Measurements from ENCODE around the gene MAP3K2.

GRCh38 chr2:121565544-121565761, 83.8 kb downstream of the CLASP1 start:
- PRO-cap = no peak

DNA sequence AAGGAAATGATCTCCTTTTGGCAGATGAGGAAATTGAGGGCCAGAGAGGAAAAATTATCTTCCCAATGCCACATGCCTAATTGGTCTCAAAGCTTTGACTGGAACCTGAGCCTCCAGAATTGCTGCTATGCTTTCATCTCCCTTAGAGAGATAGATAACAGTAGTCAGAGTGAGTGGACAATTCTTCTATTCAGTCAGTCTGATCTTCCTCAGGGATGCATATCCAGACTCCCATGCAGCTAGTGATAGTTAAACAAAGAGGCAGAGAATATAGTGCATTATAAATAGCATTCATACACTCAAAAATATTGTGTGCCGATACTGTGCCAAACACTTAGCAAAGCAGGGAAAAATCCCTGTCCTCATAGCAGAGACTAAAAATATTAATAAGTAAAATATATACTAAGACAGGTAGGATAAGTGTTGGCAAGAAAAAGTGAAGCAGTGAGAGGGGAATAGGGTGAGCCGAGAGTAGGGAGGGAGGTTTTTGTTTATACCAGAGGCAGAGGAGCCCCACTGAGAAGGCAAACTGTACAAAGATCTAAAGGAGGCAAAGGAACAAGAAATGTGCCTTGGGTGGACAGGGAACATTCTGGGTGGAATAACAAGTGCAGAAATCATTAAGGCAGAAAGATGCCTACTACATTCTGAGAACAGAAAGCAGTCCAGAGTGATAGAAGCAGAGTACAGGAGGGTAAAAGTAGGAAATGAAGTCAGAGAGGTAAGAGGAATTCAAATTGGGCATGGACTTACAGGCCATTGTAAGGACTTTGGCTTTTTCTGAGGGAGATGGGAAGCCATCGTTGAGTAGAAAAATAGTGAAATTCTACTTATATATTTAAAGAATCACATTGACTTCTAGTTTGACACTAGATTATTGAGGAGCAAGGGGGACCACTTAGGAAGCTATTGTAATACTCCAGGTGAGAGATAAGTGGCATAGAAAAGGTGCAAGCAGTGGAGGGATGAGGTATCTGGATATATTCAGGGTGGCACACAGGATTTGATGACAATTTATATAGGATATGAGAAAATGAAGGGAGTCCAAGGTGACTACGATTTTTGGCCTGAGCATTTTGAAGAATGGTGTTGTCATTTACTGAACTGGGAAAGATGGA, 4.2 kb upstream of the CLASP1 start:
- PRO-cap = no peak

GRCh38 chr2:121831983-121832318, 76.5 kb downstream of the TSN start:
- PRO-cap = no peak

DNA sequence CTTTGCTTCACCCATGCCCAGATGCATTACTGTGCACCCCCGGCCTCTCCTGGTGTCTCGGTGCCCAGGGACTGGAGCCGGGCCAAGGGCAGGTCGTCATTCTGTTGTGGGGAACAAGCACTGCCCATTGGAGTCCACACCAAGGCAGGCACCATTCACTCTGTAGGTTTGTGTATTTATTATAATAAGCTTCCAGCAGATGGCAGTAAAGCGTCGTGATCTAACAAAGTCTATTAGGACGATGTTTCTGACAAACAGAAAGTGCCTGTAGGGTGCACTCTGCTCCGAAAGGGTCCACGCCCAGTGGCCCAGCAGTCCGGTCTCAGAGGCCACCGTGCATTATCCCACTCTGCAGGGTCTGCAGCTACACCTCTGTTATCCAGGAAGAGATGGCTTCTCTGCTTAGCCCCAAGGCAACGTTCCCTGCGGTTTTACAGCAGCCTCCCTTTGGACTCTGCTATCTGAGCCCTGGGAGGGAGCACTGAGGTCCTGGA, 219.6 kb downstream of the TSN start:
- PRO-cap = no peak

DNA sequence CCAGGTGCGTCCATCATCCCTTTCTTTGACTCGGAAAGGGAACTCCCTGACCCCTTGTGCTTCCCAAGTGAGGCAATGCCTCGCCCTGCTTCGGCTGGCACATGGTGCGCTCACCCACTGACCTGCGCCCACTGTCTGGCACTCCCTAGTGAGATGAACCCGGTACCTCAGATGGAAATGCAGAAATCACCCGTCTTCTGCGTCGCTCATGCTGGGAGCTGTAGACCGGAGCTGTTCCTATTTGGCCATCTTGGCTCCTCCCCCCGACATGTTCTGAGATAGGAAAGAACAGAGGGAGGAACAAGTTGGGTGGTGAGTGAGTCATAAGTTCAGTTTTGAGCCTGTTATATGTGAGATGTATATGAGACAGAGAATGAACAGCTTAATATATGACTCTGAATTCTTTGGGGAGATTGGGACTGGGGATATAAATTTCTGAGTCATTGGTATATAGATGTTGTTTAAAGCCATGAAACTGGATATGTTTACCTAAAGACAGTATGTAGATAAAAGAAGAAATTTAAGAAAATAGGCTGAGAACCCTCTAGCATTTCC, 596.7 kb downstream of the TSN start:
- PRO-cap = no peak

DNA sequence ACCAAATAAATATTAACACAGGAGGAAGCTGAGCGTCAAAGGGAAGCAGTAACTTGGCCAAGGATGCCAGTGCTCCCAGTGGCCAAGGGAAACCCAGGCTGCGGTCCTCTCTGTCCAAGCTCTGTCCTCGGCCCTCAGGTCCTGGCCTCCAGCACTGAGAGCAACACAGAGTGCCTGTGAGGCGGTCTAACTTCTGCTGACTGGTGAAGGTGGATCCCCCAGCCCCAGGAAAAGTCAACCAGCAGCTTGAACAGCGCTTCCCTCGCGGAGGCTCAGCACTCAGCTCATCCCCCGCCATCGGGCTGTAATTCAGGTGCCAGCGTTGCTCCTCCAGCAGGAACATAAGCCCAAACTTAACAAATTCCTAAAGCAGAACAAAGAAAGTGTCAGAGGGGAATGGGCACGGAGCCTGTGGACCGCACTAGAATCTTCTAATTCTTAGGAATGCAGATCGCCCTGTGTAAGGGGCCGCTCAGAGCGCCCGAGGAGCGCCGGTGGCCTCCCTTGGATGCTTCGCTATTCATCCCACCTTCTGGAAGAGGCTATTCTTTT, 905.4 kb downstream of the TSN start:
- PRO-cap = no peak

DNA sequence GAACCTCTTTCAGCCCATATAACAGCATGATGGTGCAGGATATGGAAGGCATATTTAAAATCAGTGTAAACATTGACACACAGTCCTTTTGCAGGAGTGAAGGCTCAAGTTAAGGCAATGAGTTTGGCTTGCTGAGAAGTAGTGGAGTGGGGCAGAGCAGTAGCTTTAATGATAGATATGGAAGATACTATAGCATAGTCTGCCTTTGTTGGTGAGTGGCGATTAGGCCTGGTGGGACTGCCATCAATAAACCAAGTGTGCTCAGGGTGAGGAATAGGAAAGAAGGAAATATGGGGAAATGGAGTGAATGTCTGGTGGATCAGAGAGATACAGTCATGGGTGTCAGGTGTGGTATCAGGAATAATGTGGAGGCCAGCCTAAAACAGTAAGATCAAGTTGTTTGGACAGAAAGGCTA, 365.6 kb upstream of the CNTNAP5 start:
- PRO-cap = no peak

- PRO-cap = no peak
Measured at GRCh38 chr2:125149207-125149682, 1124.2 kb downstream of the CNTNAP5 start.

- PRO-cap = no peak
Measured at GRCh38 chr2:125664859-125665527, 991.0 kb upstream of the GYPC start.

DNA sequence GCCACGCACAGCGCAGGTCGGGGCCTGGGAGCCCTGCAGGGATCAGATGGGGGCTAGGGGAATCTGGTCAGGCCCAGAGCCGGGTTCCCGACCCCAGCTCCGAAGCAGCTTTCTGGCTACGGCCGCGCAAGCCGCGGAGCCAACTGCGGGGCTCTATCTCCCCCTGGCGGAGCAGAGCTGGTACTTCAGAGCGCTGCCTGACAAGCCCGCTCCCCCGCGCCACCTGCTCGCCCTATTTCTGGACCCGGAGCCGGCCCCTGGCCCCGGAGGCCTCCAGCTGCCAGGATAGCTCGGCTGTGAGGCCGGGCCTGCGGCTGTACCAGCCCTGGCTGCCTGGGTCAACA, 73.3 kb downstream of the TEX51 start:
- PRO-cap = unidirectional peak, minus-strand start at position 114 of the sequence

DNA sequence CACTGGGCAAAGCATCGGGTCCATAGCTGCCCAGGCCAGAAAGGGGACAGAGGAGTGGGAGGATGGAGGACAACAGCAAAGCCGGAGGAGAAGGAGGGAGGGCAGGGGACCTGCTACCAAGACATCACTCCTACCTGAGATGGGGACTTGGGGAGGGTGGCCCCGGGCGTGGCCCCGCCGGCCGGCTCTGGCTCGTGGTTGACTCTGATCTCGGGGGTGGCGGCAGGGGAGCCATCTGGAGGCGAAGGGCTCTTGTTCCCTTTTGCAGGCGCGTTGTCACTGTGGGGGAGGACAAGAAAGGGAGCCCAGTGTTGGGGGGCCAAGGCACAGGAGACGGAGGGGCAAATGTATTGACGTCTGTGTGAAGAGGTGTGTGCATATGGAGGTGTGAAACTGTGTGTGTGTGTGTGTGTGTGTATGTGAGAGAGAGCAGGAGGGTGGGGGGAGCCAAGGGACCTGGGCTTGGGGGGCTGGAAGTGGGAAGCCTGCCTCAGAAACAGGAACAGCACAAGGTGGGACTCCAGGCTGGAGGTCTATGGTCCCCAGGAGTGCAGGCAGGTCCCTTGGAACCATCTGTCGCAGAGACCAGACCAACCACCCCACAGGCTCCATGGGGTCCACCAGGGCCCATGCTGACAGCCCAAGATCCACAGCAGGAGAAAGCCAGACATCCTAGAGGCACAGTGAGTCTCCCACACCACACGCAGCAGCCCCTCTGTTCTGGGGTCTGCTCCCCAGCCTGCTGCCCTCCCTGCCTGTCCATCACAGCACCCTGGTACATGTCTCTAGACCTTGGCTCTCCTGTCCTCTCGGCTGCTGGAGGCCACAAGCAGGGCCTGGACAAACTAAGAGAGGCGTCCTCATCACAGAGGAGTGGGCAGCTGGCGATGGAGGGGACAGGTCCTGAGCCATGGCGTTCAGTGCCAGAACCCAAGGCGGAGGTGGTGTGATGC, 47.8 kb downstream of the BIN1 start:
- PRO-cap = no peak

DNA sequence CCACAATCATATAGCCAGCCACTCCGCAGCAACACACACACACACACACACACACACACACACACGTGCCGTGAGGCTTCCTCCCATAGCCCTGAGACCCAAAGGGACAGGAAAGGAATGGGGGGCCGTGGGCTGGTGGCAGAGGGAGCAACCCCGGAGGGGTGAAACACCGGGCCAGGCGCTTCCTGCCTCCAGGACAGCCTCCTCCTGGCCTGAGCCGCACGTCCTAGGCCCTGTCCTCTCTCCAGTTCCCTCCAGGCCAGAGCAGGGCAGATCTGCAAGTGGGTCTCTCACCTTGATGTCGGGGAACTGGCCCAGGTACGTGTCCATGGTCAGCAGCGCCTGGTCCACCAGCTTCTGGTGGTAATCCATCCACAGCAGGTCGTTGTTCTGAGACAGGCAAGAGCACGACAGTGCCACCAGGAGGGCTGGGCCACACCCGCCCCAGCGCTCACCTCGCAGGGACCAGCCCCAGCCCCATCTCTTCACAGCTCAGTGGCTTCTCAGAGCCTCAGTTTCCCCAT, 37.2 kb downstream of the BIN1 start:
- PRO-cap = no peak

DNA sequence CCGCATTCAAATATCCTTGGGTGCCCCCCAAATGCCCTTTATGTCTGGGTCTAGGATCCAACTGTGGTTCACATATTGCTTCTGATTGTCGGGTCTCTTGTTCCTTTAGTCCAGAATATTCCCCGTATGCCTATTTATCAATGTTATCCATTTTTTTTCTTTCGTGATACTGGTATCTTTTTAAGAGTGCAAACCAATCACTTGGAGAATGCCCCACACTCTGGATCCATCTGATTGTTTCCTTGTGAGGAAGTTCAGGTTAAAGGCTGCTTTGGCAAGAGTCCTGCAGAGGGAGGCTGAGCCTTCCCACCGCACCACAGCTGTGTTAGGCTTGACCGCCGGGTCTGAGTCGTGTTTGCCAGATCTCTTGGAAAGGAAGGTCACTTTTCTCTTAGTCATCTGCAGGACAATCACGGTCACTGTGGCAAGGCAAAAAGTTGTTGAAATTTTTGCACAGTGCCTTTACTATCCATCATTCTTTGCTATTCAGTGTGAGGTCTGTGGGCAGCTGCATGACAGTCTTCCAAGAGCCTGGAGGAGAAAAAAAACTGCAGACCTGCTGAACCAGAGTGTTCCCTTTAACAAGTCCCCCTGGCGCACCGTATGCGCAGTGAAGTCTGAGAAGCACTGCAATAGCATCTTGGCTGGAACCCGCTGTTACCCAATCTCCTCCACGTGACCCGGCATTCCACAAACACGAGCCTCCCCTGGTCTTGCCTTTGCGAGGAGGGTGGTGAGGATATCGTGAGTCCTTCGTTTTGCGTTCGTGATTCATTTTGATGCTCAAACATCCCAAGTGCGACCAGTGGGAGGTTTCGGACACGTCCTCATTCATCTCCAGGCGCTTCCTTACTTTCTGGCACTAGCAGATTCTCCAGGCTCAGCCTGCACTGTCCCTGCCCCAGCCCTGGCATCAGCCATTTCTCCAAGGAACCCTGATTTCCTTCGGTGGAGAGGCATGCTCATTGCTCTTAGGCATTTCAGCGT, 23.1 kb downstream of the BIN1 start:
- PRO-cap = no peak

DNA sequence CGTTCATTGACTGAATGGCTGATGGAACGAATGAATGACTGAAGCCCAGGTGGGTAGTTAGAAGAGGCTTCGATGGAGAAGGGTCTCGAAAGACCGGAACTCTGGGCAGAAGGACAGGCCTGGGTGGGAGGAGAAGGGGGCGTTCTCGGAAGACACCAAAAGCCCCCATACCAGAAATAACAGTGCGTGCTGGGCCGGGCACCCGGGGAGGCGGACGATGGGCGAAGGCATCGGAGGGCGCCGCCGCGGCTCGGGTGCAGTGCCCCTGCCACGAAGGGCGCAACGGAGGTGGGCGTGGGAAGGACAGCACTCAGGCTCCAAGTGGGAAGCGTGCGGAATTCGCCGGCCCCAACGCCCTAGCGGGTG, 1.5 kb downstream of the CYP27C1 start:
- PRO-cap = no peak

DNA sequence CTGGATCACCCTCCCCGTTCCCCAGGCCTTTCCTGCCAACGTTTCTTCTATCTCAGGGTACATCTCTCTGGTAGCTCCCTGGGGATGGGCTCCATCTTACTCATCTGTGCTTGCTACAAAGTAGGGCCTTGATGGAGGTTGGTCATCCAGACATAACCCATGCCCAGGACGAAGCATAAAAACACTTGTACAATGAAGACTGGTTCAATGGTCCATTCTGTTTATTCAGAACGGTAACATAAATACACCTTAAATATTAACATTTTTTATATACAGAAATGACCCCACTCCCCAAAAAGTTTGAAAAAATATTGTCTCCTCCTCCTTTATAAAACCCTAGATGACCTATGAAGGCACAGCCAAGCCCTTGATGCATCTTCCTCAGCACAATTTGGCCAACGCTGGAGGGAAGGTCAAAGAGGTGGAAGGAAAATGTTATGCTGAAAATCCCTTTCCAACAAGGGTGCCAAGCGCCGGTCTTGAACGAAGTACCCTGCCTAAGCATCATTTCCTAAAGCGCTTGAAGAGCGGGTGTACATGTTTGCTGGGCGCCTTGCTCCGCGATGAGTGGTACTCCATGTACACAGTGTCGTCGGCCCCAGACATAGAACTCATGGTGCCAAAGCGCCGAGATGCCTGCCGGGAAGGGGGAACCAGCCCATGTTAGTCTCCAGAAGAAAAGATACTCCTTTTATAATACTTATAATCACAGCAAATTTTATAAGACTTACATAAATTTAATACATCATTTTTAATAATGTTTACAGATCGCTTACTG, 36.7 kb downstream of the ERCC3 start:
- PRO-cap = no peak

- PRO-cap = no peak
Measured at GRCh38 chr2:127302205-127302766, 8.3 kb upstream of the ERCC3 start.

GRCh38 chr2:127306957-127307605, 13.1 kb upstream of the ERCC3 start:
- PRO-cap = no peak

DNA sequence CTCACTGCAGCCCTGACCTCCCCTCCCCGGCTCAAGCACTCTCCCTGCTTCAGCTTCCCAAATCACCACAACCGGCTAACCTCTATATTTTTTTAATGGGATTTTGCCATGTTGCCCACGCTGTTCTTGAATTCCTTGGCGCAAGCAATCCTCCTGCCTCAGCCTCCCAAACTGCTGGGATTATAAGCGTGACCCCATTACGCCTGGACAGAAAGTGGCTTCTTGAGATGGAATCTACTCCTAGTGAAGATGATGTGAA, 3.1 kb downstream of the MAP3K2 start:
- PRO-cap = no peak

DNA sequence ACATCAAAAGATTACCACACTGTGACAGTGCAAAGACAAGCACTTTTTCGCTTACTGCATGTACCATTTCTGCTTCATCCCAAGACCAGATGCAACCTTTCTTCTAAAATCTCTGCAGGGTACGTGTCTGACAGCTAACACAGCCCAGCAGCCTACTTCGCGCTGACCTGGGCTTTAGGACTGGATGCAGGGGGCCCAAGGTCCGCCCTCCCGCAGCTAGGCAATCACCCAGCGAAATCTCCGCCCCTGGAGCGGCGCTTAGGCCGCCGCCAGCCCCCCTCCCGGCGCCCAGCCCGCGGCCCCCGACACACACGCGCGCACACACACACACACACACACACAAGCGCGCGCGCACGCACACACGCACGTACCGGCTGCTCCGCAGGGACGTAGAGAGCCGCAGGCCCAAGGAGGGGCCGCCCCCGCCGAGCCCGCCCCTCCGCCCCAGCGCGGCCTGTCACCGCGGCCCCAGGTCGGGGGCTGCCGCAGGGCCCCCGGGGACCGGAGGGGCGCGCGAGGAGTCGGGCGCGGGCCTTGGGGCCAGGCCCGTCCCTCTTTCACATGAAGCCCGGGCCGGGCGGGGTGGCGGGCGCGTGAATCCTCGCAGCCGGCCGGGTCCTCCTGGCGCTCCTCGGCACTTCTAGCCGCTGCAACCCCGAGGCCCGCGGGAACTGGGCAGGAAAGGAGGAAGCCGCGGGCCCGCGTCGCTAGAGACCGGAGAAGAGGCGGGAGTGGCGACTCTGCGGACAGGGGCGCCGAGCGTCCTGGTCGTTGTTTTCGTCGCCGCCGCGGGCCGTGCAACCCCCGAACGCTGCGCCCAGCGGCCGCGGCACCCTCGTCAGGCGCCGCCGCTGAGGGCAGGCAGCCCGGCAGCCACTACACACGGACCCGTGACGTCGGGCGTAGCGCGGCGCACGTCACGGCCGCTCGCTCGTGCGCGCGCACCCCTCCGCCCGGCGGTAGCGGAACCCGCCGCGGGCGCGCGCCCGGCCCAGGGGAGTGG, at the start of gene MAP3K2:
Gene MAP3K2 (minus strand): TSS at position 895 of the 1,003 bp plus-strand sequence.
- PRO-cap = bidirectional peak, plus-strand start at position 392 of the sequence, minus-strand start at position 262 of the sequence; bidirectional peak, plus-strand start at position 562 of the sequence, minus-strand start at position 636 of the sequence; bidirectional peak, plus-strand start at position 658 of the sequence, minus-strand start at position 673 of the sequence; bidirectional peak, plus-strand start outside the sequence, minus-strand start at position 892 of the sequence

- PRO-cap = bidirectional peak, plus-strand start at chr2:127408169, minus-strand start at chr2:127407845
Measured at GRCh38 chr2:127407998-127409109, 9.9 kb upstream of the PROC start.

Measured in A673 (cell line).